Mesangial cell (primary cell): ENCODE measurements around the genes KCTD1, DSG1 and TTR.

DNA sequence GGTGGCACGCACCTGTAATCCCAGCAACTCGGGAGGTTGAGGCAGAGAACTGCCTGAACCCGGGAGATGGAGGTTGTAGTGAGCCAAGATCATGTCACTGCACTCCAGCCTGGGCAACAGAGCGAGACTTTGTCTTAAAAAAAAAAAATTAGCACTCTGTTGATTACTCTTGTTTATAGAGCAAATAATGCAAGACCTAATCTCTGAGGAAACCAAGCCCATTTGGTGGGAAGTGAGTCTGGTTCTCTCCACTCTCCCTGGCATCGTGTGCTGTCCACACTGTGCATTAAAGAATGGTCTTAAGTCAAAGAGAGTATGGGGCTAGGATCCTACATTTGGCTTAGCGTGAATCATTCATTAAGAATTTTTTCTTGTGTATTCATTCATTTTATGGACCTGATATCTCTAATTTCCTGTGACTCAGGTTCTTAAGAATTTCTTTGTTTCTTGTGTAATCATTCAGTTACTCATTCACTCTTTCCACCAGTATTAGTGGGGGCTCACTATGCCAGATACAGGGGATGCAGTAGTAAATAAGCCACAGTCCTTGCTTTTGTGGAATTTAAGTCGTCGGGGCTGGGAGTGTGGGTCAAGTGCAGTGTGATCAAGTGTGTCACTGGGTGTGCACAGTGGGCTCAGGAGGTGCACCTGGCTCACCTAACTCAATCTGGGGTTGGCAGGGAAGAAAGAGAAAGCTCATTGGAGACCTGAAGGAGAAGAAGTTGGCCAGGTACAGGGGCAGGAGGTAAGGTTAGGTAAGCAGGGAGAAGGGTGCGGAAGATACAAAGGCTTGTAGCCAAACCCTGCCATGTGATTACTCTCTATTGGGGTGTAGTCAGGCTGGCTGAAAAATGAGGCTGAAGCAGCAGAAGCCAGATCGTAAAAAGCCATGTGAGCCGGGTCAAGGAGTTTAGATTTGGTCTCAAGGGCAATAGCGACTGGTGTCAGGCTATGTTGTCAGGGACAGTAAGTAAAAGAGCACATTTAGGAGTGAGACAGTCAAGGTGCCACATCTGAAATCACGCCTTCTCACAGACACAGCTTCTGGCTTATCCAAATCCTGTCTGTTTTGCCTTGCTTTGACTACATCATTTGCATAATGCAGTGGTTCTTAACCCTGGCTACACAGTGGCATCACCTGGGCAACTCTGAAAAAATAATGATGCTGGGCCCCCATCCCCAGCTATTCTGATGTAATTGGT, 67.3 kb downstream of the KCTD1 start:
- RAMPAGE, long total RNA: no peak

DNA sequence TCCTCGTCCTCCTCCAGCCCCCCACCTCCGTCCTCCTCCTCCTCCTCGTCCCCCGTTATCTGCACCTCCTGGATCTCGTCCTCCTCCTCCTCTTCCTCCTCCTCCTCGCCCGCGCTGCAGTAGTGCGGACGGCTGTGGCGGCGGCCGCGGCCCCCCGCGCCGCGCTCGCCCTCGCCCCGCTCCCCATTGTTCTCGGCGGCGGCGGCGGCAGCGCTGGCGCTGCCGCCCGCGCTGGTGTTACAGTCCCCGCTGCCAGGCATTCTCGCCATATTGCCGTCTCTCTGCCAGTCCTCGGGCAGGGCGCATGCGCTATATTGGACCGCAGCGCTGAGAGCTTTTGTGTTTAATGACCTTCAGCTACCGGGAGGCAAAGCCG, at the start of gene KCTD1:
Gene KCTD1 (minus strand): TSS at position 286 of the 376 bp plus-strand sequence.
- RAMPAGE, long total RNA: no peak

DNA sequence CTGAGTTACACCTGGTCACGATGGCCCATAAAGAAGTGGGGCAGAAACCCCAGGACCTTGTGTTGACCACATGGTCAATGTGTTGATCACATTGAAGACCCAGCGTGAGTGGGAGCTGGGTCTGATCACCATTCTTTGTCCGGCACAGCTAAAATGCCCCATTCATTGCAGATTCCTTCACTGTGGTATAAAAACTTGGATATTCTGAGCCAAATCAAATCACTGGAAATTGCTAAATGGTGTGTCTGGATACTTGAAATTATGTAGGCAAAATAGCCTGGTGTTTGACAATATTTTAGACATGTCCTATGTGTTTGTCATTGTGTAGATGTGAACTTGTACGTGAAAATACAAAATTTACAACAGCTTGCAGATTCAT, 117.0 kb upstream of the KCTD1 start:
- RAMPAGE, long total RNA: no peak

- RAMPAGE, long total RNA: no peak
Measured at GRCh38 chr18:27989991-27990429, 186.9 kb downstream of the CDH2 start.

DNA sequence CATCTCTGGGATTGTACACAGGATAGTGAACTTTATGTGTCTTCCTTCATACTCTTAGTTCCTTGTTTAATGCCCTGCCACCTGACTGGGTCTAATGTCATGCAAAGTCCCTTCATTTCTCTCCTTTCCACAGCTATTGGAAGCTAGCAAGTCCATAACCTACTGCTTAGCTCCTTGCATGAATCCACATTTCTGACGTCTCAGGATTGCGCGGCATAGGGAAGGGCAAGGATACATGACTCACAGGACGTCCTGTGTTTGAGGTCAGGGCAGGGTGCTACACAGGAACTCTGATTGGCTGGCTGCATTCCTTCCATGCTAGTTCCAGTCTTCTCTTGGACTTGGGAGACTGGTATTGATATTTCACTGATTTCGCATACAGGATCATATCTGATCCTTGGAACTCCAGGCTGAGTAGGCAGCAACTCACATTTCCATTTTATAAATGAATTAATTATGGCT, 137.9 kb downstream of the CDH2 start:
- RAMPAGE, long total RNA: no peak

- RAMPAGE, long total RNA: no peak
Measured at GRCh38 chr18:28126586-28127210, 50.2 kb downstream of the CDH2 start.

- RAMPAGE, long total RNA: no peak
Measured at GRCh38 chr18:29163833-29164436, 987.0 kb upstream of the CDH2 start.

DNA sequence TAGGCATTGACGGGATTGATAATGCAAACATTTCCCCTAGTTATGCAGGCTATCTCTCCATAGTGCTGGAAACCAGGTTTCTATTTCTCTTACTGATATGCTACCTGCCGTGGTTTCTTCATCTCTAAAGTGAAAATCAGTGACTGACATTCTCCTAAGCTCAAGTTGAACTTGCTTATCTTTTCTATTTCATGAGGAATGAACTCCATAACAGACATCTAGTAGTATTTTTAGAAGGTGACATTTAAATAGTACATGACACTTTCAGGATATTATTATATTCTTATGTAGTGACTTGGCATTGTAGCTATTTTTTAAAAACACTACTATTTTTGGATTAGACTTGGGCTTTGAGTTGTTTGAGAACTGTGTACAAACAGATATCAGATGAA, 1381.8 kb downstream of the DSC3 start:
- RAMPAGE, long total RNA: no peak

DNA sequence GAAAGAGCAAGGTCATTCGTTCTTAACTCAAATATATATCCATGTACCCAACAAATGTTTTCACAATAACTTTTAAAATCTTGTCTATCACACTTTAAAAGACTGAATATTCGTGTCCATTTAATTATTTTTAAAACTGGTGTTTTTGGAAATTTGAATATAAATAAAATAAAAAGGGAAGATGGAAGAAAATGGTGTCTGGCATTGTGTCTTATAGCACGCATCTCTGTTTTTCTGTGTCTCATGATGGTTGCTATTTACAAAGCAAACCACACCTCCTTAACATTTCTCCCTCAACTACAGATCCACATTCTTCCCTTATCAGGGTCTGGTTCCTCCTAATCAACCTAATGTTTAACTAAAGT, 55.9 kb upstream of the DSG1 start:
- RAMPAGE, long total RNA: no peak

- RAMPAGE, long total RNA: no peak
Measured at GRCh38 chr18:31317951-31318500, at the start of gene DSG1. Gene DSG1 (plus strand): TSS chr18:31318160.

DNA sequence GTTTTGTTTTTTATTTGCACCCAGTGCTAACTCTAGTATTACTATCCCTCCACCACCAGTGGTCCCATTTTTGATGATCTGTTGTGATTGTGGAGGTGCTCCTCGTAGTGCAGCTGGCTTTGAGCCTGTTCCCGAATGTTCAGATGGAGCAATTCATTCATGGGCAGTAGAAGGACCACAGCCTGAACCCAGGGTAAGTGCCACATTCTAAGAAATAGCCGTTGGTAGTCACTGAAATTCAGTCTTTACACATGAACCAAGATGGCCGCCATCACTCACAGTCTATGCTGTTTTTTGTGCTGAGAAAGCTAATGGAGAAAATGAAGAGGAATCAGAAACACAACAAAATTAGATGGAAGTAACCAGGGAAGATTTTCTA, 25.4 kb downstream of the DSG1 start:
- RAMPAGE, long total RNA: no peak

DNA sequence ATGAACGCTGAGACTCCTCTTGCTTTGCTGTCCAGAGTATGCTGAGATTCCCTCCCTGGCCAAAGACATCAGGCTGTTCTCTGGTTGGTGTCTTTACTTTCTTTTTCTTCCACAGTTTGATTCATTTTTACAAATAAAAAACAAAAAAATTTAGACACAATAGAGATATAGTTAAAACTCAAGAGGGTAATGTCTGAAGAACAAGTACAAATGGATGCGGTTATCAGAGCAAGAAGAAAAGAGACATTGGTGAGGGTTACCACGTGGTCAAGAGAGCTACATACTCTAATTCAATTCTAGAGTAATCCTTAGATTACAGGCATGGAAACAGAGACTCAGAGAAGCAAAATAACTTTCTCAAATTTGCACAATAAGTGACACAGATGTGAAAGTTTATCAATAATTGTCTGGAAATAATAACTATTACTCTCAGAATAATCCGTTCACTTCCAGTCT, 17.9 kb upstream of the DSG2 start:
- RAMPAGE, long total RNA: no peak

DNA sequence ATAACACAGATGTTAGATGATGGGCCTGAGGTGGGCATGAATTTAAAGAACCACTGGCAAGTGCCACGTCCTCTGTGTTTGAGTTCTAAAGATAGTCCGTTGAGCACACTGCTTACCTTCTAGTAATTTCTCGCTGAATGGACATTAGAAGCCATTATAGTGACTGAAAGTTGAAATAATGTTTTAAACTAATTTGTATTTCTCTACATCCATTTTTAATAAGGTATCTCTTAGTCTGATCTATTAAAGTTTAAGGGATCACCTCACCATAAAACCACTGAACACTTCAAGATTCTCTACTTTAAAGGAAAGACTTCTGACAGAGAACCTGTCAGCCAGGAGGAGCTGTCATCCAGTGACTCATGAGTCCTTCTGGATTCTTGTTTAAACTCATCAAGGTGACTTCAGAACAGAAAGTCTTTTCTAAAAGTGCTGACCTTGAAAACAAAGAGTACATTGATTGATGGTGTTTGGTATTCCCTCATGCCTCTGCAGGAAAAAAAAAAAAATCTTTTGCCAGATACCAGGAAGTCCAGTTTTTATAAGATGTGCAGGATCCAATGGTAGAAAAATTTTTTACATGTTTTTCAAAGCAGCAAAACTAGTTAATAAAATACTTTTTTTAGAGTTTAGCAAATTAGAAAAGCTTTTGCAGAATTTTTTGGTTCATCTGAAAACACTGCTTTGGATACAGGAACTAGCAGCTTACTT, 12.3 kb downstream of the DSG2 start:
- RAMPAGE, long total RNA: no peak

GRCh38 chr18:31591325-31592152, at the start of gene TTR:
Gene TTR (plus strand): TSS chr18:31591877.
- RAMPAGE, long total RNA: no peak

DNA sequence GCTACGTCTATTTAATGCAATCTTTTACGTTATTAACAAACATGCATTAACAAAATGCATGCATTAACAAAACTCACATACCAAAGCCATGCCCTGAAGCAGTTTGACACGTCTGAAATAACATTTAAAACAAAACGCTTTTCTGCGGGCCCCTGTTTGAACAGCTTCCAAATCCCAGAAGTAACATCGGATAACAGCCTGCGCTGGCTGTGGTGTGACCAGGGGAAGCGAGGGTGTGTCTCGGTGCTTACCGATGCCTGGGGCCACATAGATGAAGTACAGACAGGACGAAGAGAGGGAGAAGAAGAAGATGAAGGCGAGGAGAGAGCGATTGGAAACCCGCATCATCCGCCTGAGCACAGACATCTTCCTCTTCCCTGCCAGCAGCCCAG, 324 bp downstream of the B4GALT6 start:
- RAMPAGE, long total RNA: no peak

DNA sequence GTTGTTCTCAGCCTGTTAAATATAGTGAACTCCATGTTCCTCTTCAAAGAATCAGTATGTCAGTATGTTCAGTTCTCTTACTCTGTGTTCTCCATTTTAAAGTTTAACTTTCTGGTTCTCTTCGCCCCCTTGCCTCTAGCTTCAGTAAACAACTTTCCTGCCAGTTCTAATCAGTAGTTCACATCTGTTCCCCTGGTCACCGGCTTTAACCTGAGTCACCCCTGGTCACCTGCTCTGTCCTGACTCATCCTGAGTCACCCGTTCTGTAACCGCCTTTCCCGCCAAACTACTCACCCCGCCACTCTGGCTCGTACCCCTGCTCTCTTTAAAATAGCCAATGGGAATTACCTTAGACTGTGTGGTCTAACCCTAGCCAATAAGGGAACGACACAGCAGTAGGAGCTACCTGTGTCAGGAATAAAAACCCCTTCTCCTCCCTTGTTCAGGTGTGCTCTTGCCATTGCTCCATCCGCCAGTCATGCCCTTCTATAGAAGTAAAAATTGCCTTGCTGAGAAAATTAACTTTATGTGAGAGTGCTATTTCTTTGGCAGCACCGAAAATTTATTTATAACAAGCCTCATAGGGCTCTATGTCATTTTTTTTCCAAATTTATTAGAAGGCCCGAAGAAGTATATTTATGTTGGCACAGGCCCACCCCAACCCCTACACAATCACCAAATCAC, 21.7 kb downstream of the SLC25A52 start:
- RAMPAGE, long total RNA: no peak

DNA sequence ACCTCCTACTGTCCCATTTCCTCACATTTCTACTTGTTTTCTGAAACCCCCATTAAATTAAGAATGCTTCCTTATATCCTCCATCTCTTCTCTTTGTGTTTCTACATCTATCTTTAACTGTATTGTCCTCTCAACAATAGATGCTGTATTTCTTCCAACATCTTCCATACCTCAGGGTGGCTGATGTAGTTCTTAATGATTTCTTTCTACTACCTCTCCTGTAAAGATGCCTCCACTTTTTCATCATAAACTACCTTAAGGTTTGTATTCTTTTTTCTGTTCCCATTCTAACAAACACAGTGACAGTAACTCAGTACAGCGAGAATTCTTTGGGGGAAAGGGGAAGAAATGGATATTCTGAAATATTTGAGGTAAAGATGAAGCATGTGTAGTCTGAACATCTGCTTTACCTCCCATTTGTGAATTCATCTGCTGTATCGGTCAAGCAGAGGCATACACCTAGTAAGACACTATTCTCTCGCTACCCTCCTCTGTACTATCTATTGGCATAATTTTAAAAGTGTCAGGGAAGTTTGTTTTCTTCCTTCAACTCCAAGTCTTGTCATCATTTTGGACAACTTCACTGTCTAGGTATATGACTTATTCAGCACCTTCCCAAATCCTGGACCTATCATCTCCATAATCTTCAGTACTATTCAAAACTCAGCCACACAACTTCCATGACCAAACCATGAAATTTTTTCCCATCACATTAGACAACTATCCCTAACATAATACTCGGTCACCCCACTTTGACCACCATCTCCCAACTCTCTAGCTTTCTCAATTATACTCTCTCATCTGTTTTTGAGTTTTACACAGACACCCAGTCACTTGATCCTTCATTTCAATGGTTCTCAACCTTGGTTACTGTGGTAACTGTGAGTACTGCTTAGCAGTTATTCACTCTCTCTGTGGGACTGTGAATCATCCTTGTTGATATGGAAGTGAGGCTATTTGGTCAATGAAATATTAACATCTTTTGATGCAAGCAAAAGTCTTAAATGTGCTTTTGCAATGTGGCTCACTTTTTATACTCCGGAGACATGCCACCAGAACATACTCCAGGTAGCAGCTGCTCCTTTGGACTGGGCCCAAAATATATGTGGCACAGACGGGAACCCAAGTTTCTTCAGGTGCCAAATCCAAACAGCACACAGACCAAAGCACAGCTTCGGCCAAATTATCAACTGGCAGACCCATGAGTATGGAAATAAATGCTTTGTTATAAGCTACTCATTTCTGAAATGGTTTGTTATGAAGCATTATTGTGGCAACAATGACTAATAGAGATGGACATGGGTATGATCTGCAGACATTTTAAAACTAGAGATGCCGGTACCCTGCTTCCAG, 74.6 kb upstream of the SLC25A52 start:
- RAMPAGE, long total RNA: no peak

DNA sequence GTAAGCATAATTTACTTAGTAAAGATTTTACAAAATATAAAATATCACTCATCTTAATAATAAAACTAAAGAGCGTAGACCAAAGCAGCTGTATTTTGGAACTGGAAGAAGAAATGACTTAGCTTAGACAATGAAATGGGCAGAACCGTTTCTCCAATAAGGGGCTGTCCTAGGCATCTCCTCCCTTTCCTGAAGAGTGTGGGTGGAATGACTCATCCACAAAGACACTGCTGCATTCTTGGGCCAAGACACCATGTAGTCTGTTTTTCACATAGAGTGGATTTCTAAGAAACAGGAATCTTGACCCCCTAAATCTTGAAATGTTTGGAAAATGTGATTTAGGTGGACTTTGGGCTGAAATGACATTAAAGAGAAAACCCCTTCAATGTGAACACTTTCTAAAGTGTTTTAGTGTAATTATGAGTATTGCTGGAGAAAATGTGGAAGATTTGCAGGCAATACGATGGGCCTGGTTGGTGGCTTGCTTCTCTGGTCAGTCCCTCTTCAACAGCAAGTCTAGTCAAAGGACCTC, 119.0 kb downstream of the MEP1B start:
- RAMPAGE, long total RNA: no peak

- RAMPAGE, long total RNA: no peak
Measured at GRCh38 chr18:32360705-32361361, 109.8 kb downstream of the GAREM1 start.

GRCh38 chr18:32469759-32470032, 986 bp downstream of the GAREM1 start:
- RAMPAGE, long total RNA: no peak